Measurements from ENCODE around the gene PLA2G2D.

DNA sequence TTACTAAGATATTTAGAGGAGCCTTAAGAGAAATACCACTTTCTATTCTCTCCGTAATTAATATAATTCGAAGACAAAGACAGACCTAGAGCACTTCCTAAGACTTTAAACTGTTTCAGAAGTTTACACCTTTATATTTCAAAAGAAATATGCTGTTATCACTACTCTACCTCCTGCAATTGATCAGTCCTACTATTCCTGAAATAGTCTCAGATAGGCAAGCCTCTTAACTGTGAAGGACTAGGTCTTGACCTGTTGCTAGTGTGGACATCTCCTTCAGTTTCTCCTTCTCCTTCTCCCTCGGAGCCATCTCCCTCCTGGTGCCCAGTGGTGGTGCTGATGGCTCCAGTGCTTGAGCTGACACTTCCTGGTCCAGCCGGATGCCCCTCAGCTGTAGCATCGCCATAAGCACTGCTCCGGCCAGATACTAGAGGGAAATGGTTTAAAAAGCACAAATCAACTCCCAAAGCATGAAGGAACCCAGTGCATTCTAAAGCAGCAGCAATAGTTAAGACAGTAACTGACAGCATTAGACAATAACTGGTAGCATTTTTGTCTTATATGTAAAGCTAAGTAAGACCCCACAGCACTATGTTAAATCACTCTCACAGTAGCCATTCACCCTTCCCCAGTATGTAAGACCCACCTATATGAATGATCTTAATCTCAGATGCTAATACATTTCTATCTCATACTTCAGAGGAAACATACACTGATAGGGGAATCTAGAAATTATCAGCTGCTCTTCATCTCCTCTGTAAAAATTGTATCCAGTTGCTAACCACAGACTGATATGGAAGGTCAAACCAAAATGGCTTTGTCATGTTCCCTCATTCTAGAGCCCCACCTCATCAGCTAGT, 72.1 kb downstream of the UBR4 start:
- PRO-cap: no peak
- RAMPAGE, long total RNA, 3 experiments: start-site peak on the minus strand in 1 of 3 experiments, centred at position 401 of the sequence, 26 reads per replicate

GRCh38 chr1:19166768-19167249, 43.3 kb downstream of the UBR4 start:
- PRO-cap: no peak
- RAMPAGE, long total RNA, 3 experiments: no peak in any of the 3 experiments

DNA sequence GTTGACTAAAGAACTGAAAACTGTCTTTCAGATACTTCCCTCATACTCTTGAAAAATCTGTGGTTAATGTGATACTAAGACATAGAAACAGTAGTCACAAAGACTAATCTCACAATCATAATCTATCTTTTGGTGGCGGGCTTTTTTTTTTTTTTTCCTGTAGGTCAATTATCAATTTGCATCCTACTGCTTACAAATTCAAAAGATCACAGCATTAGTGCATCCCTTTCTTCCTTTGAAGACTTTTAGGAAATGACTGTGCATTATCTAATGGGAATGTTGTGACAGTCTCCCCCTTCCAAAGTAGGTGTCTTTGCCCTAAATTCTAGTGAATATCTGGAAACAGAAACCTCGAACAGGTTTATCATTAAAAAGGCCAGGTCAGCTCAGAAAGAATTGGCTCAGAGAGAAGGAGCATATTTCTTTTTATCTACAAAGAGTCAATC, 4.5 kb downstream of the UBR4 start:
- PRO-cap: no peak
- RAMPAGE, long total RNA, 3 experiments: no peak in any of the 3 experiments

GRCh38 chr1:19255049-19255597, 3.5 kb downstream of the MRTO4 start:
- PRO-cap: no peak
- RAMPAGE, long total RNA, 3 experiments: no peak in any of the 3 experiments

DNA sequence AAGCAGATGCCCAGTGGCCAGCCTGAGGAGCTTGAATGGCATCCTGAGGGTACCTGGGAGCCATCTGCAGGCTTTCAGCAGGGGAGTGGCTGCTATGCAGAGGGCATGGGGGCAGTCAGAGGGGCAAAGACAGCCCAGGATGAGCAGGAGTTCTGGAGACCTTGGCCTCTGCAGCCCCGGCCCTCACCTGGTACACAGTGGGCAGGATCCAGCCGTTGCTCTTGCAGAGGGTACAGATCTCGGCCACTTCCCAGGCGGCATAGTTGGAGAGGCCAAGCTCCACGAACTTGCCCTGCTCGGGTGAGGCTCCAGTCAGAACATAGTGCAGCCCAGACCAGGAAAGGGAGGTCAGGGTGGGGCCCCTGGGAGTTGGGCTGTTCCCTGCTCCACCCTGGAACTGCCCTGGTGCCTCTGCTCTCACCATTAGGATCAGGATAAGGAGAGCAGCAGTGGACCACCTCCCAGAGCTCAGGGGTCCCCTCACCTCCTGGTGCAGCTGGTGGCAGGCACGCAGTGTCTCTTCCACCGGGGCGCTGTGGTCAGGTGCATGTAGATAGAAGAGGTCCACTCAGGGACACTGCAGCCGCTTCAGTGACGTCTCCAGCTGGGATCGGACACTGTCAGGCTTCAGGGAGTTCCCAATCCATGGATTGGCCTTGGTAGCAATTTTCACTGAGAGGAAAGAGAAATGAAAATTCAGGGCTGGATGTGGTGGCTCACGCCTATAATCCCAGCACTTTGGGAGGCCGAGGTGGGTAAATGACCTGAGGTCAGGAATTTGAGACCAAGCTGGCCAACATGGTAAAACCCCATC, 18.1 kb downstream of the AKR7A3 start:
- PRO-cap: no peak
- RAMPAGE, long total RNA, 3 experiments: no peak in any of the 3 experiments

DNA sequence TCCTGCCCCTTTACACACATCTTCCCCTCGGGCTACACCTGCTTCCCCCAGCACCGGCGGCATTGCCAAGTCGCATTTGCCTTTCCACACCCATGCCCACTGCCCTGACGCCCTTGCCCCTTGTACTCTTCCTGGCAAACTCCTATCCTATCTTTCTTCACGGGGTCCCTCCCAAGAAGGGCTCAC, 15.7 kb downstream of the AKR7A3 start:
- PRO-cap: no peak
- RAMPAGE, long total RNA, 3 experiments: no peak in any of the 3 experiments

DNA sequence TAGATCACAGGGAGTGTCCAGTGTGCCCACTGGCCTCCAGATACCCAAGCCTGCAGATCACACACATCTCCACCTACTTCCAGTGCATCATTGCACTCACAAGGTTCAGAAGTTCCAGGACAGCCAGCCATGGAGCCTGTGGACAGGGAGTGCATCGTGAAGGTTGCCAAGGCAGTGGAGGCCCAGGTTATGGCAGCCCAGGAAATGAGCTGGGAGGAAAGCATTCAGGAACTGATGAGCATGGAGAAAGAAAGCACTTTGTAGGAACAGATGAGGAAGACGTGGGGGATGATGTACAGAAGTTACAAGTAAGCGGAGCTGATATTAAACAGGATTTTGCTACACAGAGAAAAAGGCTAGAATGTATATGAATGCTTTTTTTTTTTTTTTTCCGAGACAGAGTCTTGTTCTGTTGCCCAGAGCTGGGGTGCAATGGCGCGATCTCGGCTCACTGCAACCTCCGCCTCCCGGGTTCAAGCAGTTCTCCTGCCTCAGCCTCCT, 8.3 kb upstream of the AKR7A3 start:
- PRO-cap: no peak
- RAMPAGE, long total RNA, 3 experiments: no peak in any of the 3 experiments

DNA sequence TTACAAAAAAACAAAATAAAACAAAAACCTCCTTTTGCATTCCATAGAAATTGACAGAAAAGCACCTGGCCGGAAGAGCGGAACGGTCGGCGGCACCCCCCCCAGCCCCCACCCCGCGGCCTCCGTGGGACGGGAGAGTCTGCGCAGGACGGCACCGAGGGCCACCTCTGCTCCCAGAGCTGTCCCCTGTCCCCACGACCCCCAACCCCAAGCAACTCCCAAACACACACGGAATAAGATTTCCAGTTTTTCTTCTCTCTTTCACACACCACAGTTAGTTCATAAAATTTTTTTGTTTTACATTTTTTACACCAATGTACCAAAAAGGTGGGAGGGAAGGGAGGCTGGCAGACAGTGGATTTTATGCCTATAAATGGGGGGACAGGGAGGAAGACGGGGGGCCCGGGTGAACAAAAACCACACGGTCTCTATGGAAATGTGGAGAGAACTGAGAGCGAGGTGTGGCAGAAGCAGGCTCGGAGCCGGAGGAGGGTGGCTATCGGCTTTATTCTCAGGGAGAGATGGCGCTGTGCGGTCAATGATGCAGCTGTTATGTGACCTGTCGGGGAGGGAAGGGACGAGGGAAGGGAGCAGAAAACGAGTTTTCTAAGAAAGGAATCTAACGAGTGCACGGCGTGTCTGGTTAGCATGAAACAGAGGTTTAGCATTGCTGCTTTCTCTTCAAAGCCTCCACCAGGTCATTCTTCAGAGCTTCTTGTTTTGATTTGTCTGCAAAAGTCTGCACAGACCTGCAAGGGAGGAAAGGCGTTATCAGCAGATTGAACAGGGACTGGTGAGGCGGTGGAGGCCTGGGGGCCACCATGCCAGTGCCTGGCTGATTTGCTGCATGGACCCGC, 27.0 kb downstream of the SLC66A1 start:
- PRO-cap: no peak
- RAMPAGE, long total RNA, 3 experiments: no peak in any of the 3 experiments

- PRO-cap: no peak
- RAMPAGE, long total RNA, 3 experiments: no peak in any of the 3 experiments
Observed at GRCh38 chr1:19369758-19370233, 57.7 kb downstream of the SLC66A1 start.

DNA sequence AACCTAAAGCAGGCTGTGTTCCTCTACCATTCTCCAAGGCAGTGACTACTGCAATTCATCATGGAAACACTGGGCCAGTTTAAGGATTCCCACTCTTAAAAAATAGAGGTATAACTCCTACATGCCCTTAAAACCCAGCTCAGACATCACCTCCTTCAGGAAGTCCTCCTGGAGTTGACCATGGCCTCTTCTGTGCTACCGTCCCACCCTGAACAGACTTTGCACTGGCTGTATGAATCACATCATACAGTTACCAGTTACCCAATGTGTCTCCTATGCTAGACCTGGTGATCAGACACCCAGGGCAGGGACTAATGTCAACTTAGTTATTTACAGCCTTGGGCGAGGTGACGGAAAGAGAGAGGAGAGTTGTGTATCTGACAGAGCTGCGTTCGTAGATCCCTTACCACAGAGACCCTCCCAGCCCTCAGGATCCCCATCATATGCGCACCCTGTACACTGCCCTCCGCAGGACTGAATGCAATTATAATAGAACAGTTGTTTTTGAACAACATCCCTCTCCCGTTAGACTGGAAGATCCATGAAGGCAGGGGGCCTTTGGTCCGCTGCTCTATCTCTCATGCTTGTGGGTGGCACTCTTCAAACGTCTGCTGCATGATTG, 72.7 kb downstream of the SLC66A1 start:
- PRO-cap: no peak
- RAMPAGE, long total RNA, 3 experiments: no peak in any of the 3 experiments

- PRO-cap: no peak
- RAMPAGE, long total RNA, 3 experiments: no peak in any of the 3 experiments
Observed at GRCh38 chr1:19405514-19406431, 79.6 kb downstream of the CAPZB start.

DNA sequence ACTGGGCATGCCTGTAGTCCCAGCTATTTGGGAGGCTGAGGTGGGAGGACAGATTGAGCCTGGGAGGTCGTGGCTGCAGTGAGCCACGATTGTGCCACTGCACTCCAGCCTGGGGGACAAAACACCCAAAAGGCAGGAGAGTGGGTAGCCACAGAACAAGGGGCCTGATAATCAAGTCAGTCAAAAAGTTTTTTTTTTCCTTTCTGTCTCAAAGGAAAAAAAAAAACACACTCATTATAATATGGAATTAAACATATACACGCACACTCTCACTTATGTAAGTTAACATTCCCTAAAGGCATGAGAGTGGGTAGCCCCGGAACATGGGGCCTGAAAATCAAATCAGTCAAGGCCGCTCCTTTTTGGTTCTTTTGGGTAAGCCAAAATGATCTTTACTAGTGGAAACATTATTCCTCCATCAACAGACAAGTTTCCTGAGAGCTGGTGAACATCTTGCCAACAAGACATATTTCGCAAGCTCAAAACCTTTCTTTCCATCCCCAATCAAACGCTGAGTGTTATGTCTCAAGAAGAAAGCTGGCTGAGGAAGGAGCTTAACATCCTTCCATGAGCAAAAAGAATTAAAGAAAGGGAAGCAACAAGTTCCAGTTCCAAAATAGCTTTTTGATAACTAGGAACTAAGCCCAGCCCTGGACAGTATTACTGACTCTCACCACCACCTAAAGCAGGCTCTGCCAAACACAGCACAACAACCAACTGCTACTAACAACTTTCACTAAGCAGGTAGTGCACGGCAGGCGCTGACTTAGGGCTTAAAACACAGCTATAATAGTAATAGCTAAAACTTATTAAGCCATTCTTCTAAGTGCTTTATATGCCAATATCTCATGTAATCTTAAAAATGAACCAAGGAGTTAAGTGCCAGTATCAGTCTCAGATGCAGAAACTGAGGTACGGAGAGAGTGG, 50.3 kb downstream of the CAPZB start:
- PRO-cap: no peak
- RAMPAGE, long total RNA, 3 experiments: no peak in any of the 3 experiments

DNA sequence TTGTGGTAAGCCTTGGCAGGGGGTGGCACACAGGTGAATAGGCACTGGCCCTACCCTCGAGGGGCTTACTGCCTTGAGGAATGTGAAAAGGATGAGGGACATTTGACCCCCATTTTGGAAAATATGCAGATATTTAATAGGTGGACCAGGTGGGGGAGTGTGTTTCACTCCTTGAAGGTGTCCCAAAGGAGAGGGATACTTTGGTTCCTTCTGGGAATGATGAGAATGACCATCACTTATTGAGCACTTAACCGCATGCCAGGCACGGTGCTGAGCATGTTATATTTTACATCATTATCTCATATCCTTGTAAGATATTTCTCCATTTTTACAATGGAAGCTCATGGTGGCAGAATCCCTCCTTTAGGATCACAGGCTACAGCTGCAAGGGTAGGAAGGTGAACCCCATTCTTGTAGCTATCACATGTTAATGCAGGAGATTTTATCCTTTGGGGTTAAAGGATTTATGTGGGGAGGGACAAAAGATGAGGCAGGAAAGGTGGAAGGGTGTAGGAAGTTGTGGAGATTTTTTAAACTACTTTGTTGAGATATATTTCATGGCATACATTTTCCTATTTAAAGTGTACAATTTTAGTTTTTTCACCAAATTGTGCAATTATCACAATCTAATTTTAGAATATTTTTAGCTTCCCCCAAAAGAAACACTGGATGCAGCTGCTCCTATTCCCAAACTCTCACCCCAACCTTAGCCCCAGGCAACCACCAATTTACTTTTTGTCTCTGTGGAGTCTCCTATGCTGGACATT, 8.1 kb downstream of the MICOS10 start:
- PRO-cap: no peak
- RAMPAGE, long total RNA, 3 experiments: no peak in any of the 3 experiments

GRCh38 chr1:19612857-19613667, 16.3 kb downstream of the MICOS10 start:
- PRO-cap: no peak
- RAMPAGE, long total RNA, 3 experiments: no peak in any of the 3 experiments

DNA sequence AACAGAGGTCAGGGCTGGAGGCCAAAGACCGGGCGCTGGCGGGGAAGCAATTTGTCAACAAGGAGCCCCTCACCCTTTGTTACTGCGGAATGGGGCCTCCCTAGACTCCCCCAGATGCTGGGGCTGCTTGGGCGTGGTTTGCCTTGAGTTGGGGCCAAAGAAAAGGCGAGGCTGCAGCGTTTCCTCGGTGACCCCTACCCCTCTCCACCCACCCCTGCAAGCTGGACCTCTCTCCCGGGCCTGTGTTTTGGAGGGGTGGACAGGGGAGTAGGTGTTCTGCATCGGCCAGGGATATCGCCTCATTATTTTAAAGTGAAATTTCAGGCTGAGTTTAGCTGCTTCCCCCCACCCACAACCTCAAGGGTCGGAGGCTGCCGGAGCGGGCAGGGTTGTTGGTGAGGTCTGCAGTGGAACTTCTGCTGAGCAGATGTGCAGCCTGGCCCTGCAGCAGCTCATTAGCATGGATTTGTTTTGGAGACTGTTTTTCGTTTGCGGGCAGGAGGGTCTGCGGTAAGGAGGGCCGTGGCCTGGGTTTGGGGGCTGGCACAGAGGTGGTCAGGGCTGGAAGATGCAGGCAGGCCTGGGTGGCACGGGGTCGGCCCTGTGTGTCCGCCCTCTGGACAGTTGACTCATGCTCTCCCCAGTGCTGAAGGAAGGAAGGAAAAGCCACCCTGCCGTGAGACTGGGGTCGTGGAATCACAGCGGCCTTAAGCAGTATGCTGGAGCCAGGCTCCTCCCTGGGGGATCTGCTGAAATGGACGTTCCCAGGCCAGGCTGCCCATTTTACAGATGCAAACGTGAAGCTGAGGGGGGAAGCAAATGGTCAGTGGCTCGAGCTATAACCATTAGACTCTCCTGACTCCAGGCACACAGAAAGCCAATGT, 1.7 kb downstream of the NBL1 start:
- PRO-cap: no peak
- RAMPAGE, long total RNA, 3 experiments: no peak in any of the 3 experiments

DNA sequence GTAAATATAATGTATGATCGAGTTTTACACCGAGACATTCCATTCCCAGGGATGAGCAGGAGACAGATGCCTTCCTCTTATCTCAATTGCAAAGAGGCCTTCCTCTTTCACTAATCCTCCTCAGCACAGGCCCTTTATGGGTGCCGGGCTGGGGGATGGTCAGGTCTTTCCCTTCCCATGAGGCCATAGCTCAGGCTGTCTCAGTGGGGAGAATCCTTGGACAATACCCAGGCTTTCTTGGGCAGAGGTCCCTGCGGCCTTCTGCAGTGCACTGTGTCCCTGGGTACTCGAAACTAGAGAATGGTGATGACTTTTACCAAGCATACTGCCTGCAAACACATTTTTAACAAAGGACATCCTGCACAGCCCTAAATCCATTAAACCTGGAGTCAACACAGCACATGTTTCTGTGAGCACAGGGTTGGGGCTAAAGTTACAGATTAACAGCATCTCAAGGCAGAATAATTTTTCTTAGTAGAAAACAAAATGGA, 39.5 kb upstream of the PLA2G5 start:
- PRO-cap: no peak
- RAMPAGE, long total RNA, 3 experiments: no peak in any of the 3 experiments

- PRO-cap: no peak
- RAMPAGE, long total RNA, 3 experiments: no peak in any of the 3 experiments
Observed at GRCh38 chr1:20119349-20119615, at the start of gene PLA2G2D. Gene PLA2G2D (minus strand): TSS chr1:20119536.

- PRO-cap: no peak
- RAMPAGE, long total RNA, 3 experiments: no peak in any of the 3 experiments
Observed at GRCh38 chr1:20153977-20154939, 15.1 kb downstream of the PLA2G2F start.

- PRO-cap: no peak
- RAMPAGE, long total RNA, 3 experiments: no peak in any of the 3 experiments
Observed at GRCh38 chr1:20265308-20265736, 25.4 kb upstream of the VWA5B1 start.

GRCh38 chr1:20323097-20323648, 32.5 kb downstream of the VWA5B1 start:
- PRO-cap: no peak
- RAMPAGE, long total RNA, 3 experiments: no peak in any of the 3 experiments